CMK (cell line): ENCODE measurements around a stretch of chr1.

DNA sequence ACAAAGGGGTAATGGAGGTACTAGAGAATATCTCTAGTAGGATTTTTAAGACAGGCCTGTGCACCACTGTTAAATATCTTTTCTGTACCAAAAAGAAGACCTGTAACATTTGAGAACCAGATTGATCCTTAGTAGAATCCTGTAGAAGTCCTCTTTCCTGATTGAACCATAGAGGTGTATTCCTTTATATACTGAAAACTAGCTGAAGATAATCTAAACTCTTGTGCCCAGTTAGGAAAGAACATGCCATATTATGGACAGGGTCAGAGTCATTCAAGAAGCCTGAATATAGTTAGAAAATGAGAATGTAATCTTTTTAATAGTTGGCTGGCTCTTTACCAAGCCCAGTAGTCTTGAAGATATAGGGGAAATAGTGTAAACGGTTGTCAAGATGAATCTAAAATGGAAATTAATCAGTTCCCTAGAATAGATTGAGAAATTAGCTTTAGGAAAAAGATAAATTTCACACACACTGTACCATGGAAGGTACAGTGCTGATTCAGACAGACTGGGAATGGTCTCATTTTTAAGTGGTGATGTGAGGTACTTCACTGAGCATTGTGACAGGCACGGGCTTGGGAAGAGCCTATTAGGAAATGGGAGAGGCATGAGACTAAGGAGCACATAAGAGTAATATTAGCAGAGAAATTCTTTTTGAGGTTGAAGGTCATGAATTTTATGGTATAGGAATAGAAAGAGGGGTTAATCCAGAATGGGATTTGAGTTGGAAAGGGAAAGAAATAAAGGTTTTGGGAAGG lies 115.4 kb upstream of the FBXO28 start:
- RRBS = no CpG with 5 or more reads among the region's 2 CpGs

GRCh38 chr1:224011463-224012325 lies 102.2 kb upstream of the FBXO28 start:
- RRBS = no CpG with 5 or more reads among the region's 10 CpGs

- RRBS = no CpG with 5 or more reads among the region's 12 CpGs
These were observed 33.5 kb upstream of the FBXO28 start for GRCh38 chr1:224080122-224081081.

- RRBS = no CpG with 5 or more reads among the region's 3 CpGs
These were observed 28.6 kb downstream of the FBXO28 start for GRCh38 chr1:224142590-224142827.

DNA sequence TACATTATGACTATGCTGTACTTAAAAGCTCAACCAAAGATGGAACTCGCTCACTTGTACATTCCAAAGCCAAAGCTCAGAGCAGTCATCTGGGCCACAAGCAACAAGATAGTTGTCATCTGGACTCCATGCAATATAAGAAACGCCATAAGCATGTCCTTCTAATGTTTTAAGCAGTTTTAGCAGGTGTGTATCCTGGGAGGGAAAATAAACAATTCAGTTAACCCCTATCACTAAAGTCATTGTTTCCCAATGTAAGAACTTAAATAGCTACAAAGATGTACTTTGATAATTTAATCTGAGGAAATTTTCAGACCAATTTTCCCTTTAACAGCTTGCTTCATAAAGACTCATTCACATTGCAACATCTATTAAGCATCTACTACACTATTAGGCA lies 30.2 kb downstream of the WDR26 start:
- RRBS = no CpG with 5 or more reads among the region's 2 CpGs

GRCh38 chr1:224420832-224421465 lies 13.6 kb downstream of the WDR26 start:
- RRBS = no CpG with 5 or more reads among the region's 13 CpGs

DNA sequence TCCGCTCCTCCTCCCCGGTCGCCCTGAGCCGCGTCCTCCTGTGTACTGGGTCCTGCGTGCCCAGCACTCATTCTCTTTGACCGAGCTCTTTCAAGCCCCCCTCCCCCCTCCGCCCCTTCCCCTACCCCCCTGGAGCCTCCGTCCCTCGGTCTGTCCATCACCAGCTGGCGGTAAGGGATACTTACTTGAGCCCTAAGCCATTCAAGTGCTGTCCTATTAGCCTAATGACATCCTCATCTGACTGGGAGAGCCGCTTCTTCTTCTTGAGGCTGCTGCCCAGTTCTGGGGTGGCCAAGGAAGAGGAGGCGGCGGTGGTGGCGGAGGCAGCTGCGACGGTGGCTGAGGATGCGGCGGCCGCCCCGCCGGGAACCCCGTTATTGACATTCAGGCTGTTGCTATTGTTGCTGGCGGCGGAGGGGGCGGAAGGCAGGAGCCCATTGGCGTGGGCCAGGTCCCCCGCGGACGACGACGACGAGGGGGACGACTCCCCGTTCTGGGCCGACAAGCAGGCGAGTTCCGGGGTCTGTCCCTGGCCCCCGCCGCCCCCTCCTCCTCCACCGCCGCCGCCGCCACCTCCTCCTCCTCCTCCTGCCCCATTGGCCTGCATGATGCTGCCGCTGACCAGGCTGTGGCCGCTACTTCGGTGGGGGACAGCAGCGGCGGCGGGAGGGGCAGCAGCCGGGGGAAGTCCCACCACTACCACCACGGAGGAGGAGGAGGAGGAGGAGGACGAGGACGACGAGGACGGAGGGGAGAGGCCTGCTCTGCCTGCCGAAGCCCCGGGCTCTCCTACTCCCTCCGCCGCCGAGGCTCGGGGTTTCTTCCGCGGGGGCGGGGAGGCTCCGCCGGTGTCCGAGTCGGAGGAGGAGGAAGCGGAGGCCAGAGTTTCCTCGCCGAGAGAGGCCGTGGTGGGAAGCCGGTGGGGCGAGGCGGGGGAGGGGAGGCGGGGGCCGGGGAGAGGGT lies 817 bp downstream of the WDR26 start:
- RRBS = 4% methylated on average over 23 of the region's 78 CpGs

- RRBS = no CpG with 5 or more reads among the region's 14 CpGs
These were observed 63.8 kb upstream of the WDR26 start for GRCh38 chr1:224497895-224499209.

DNA sequence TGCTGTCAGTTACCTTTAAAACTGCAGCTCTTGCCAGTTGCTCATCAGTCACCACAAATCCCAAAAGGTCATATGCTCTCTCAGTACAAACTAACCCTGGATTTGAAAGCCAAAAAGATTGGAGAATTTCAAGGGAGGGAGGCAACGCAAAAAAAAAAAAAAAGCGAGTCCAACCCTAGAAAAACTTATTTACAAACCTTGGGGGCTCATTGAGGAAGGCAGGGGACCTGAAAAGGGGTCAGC lies 47.1 kb upstream of the DNAH14 start:
- RRBS = no CpG with 5 or more reads among the region's 2 CpGs

DNA sequence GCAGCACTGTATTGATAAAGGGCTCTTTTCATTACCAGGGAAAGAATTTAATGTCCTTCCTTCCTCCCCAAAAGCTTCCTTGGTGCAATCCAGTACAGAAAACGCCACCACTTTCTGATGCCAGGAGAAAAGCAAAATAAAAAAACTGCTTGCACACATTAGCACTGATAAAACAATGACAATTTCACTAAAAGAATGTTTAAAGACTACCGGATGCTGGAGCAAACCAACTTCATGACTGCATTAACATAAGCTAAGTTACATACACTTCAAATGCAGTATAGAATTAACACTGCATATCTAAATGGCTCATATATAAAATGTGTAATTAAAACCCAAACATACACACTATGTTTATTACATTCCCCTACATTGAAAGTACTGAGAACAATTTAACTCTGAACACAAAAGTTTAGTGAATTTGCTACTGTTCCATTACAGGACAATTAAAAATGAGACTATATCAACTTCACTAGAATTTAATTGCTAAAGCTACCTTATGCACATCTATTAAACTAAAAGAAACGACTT lies 26.2 kb downstream of the LBR start:
- RRBS = no CpG with 5 or more reads among the region's 3 CpGs

DNA sequence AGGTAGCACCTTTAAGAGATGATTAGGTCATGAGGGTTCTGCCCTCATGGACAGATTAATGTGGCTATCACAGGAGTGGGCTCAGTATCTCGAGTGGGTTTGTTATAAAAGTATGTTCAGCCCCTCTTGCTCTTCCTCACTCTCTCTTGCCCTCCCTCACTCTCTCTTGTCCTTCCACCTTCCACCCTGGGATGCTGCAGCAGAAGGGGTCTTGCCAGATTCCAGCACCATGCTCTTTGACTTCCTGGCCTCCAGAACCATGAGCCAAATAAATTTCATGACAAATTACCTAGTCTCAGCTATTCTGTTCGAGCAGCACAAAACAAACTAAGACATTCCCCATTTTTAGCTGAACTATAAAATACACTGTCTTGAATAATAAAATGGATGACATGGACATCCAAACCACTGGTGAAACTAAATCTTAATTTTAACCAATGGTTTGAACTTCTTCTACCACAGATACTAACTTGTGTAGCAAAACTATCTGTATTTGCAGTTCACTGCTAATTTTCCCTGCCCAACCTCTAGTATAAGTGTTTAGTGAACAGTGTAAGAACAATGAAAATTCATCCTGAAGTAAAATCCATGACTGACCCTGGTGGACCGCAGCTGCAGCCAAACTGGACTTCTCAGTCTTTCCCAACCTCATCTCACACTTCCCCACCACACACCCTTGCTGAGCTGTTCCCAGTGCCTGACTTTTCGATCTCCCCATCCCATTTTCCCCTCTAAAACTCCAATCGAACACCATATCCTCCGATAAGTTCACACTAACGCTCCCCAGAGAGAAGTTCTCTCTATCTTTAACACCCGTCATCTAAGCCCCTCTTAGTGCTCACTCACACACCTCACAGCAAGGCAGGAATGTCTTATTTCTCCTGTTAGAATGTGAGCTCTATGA lies 22.2 kb downstream of the LBR start:
- RRBS = no CpG with 5 or more reads among the region's 8 CpGs

GRCh38 chr1:225426141-225426433 lies 1.8 kb downstream of the LBR start:
- RRBS = no CpG with 5 or more reads among the region's 2 CpGs

DNA sequence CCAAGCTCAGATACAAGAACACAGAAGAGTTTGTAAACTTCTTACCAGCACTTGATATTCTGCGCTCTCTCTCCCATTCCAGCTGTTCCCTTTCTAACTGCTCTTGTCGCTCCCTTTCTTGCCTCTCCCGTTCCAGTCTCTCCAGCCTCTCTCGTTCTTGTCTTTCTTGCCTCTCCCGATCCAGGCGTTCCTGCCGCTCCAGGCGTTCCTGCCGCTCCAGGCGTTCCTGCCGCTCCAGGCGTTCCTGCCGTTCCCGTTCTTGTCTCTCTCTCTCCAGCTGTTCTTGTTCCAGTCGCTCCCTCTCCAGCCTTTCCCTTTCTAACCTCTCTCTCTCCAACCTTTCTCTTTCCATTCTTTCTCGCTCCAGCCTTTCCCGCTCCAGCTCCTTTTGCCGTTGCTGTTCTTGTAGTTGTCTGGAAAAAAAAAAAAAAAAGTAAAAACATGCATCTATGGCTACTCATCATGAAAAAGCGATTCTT lies 91.4 kb upstream of the LBR start:
- RRBS = no CpG with 5 or more reads among the region's 19 CpGs

DNA sequence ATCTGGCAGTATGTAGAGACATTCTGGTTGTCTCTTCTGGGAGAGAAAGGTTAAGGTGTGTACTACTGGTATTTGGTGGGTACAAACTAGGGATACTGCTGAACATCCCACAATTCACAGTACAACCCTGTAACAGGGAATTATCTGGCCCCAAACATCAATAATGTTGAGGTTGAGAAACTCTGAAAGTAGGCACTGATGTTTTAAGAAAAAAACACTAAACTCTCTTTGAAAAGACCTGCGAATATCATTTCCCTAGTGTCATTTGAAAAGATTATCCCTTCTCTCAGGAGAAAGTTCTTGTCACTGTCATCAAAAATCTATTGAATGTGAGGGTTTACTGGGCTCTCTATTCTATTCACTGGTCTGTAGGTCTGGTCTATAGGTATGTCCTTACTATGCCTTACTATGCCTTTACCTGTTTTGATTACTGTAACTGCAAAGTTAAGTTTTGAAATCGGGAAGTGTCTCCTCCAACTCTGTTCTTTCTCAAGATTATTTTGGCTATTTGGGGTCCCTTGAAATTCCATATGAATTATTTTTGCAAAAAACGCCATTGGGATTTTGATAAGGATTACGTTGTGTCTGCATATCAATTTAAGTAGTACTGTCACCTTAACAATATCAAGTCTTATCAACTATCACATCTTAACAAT lies 18.4 kb downstream of the ENAH start:
- RRBS = no CpG with 5 or more reads among the region's 4 CpGs

DNA sequence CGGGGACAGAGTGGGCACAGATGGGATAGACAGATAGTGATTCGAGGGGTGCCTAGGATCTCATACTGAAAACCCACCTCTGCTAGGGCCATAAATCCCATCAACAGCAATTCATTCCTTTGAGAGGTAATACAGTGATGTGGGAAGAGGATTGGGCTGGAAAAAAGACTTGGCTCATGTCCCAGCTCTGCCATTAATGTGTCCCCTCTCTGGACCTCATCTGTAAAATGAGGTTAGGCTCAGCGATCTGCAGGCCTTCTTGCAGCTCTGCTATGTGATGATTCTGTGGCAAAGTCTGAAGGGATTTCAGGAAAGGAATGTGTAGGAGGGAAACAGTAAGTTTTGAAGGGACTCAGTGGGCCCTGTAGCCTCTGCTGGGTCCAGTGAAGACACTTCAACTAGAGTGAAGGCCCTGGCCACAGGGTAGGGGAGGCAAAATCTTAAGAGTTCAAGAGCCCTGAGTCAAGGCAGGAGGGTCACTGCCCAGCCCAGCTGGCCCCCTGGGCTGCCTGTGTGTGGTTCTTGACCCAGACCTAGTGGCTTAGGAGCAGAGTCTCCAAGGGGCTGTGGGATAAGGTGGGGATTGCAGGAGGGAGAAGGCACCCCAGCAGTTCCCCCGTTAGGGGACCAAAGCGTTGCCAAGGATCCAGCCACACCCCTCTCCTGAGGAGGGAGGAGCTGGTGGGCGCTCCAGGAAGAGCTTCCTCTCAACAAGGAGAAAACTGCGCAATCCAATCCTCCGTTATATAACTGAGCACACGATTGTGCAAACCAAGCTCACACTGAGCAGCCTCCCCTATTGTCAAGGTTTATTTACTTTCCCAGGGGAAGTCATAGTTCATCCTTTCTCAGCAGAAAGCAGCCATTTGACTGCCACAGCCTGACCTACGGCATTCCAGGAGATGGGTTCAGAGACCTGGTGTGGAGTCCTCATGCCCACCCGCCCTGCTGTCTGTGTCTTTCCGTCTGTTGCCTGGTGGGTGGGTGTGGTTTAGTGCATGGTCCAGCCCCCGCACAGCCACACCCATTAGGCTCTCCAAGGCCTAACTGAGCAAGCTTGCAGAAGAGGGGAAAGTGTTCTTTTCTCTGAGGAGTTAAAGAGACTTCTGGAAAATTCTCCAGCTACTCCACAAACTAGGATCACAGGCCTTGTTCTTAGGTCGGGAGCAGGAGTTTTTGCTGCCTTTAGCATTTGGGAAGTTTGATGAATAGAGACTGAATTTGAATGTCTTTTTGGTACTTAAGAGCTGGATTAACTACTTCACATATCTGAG lies 3.3 kb downstream of the EPHX1 start:
- RRBS = no CpG with 5 or more reads among the region's 14 CpGs

GRCh38 chr1:225842164-225843221 lies 32.6 kb downstream of the EPHX1 start:
- RRBS = no CpG with 5 or more reads among the region's 16 CpGs

- RRBS = no CpG with 5 or more reads among the region's 25 CpGs
These were observed 35.2 kb downstream of the EPHX1 start for GRCh38 chr1:225844961-225845733.

- RRBS = no CpG with 5 or more reads among the region's 5 CpGs
These were observed 1.4 kb downstream of the PYCR2 start for GRCh38 chr1:225922560-225923049.

- RRBS = no CpG with 5 or more reads among the region's 2 CpGs
These were observed 2.6 kb downstream of the H3-3A start for GRCh38 chr1:226065126-226065540.

DNA sequence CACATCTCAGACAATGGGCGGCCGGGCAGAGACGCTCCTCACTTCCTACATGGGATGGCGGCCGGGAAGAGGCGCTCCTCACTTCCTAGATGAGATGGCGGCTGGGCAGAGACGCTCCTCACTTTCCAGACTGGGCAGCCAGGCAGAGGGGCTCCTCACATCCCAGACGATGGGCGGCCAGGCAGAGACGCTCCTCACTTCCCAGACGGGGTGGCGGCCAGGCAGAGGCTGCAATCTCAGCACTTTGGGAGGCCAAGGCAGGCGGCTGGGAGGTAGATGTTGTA lies 52.8 kb downstream of the H3-3A start:
- RRBS = no CpG with 5 or more reads among the region's 14 CpGs